Vein endothelial cell (primary cell): Measurements from ENCODE around the gene RUFY4.

DNA sequence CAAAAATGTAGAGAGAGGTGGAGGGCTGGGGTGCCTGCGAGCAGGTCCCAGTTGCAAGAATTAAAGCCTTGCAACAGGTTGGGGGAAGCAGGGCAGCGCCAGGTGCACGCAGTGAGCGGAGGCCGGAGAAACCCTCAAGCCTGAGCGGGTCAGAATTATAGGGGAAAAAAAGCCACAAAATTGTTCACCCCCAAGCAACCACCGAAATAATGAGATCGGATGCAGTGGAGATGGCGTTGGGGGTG, 499 bp downstream of the IGFBP5 start:
- CAGE, long polyA plus RNA, result no peak

DNA sequence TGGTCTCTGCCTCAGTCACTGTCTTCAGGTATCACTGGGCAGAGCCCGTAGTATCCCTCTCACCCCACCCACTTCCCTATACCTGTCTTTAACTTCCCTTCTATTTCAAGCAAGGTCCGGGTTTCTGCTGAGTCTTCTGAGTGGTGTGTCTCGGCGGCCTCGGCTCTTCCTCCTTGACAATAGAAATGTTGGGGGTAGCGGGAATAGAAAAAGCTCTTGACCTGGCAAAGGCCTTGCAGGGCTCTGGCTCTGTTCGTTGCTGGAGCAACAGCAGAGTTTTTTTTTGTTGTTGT, 16.0 kb upstream of the IGFBP5 start:
- CAGE, long polyA plus RNA, result no peak

- CAGE, long polyA plus RNA, result no peak
Measured at GRCh38 chr2:217248160-217249114, 388.6 kb upstream of the TNP1 start.

DNA sequence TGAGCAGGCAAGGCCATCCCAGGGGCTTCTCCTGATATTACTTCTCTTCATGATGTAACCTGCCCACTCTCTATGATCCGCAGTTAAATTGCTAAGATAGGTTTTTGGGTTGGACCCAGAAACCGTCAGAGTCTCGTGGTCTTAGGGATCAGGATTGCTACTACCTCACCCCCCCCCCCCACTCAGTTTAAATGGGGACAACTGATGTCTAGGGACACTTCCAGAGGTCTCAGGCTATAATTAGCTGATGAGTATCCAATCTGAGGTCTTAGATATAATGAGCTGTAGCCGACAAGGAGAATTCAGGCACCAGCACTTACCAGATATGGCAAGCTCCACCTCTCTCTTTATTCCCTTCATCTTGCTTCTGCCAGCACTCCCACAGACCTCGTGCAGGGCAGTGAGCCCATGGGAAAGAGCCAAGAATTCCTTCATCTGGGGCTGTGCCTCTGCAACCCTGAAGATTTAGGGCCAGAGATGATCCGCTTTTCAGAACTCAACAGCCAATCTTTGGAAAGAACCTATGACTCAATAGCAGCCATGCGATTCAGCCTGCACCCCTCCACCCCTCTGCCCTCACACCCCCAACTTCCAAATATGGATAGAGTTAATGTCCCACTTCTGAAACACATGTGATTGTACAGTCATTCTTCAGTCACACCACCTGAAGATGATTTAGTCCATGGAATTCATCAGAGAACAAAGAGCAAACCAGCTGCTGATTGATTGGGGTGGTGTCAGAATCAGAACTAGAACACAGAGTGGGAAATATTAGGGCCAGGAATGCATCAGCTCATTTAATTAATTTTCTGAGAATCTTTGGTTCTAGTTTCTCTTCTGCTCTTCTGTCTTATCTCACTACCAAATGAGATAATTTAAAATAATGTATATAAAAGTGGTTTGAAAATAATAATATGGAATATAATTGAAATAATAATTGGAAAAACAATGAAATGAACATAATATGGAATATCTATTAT, 533.7 kb upstream of the TNP1 start:
- CAGE, long polyA plus RNA, result no peak

GRCh38 chr2:217604344-217604889, 398.4 kb downstream of the TNS1 start:
- CAGE, long polyA plus RNA, result no peak

DNA sequence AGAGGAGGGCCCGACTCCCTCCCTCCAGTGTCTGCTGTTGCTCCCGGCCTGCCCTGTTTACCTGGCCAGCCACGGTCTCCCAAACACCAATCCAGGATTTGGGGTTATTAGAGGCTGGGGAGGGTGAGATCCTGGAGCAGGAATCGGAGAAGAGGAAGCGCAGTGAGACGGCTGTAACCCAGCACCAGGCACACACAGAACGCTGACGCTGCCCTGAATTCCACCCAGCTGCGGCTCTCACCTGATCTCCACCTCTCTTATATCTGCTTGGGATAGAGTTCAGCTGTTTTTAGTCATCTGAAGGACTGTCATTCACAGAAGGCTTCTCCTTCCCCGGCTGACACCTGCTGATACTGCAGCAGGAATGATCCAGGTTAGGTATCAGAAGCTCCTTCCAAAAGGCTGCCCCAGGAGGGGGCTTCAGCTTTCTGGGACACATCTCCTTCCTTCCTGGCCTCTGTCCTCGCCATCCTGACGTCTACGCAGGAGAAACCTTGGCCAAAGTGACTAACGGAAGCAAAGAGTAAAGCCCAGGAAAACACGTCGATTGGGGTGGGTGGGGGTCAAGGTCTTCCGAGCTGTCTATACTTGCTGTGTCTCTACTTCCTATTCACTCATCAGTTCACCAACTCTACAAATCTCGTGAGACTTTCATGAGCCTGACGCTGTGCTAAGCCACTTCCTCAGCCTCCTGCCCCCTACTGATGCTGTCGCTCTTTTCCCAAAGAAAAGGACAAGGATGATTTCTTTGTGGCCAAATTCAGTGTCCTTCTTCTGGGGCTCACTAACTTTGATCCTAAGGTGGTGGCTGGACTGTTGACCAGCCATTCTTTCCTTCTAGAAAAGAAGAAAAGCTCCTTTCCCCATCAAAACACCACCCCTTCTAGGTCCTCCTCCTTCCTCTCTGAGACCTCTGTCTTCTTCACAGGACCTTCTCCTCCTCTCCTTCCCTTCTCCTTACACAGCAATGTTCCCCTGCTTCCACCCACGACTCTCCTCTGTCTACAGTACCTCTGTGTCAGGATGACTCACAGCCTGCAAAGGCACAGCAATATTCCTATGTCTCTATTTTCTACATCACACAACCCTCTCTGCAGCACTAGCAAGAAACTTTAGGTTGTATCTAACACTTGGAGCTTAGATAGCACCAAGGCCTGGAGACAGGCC, 212.6 kb downstream of the TNS1 start:
- CAGE, long polyA plus RNA, result no peak

DNA sequence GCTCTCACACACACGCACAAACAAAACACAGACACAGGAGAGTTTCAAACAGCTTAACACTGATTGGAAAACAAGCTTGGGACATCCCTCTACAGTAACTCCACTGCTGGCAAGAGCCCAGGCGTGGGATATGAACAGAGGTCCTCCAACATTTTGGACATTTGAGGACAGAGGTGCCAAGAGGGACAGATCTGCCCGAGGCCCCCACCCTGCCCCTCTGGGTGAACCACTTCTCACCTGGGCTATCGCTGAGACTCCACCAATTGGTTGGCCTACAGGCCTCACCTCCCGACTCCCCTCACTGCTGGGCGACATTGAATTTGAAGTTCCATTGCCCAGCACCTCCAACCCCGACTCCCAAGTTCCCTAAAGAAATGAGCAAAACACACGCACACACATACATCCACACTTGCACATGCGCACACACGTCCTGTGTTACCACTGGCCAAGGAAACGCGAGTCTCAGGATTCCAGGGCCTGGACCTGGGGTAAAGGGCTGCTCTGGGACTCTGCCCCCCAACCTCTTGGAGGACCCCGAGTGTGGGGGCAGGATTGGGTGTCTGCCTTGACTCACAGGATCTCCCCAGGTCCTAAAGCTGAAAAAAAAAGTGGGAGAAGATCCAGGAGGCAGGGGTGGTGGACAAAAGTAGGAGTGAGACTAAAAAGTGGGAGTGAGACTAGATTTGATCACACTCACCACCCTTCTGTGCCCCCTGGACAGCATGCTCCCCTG, 202.5 kb downstream of the TNS1 start:
- CAGE, long polyA plus RNA, result no peak

DNA sequence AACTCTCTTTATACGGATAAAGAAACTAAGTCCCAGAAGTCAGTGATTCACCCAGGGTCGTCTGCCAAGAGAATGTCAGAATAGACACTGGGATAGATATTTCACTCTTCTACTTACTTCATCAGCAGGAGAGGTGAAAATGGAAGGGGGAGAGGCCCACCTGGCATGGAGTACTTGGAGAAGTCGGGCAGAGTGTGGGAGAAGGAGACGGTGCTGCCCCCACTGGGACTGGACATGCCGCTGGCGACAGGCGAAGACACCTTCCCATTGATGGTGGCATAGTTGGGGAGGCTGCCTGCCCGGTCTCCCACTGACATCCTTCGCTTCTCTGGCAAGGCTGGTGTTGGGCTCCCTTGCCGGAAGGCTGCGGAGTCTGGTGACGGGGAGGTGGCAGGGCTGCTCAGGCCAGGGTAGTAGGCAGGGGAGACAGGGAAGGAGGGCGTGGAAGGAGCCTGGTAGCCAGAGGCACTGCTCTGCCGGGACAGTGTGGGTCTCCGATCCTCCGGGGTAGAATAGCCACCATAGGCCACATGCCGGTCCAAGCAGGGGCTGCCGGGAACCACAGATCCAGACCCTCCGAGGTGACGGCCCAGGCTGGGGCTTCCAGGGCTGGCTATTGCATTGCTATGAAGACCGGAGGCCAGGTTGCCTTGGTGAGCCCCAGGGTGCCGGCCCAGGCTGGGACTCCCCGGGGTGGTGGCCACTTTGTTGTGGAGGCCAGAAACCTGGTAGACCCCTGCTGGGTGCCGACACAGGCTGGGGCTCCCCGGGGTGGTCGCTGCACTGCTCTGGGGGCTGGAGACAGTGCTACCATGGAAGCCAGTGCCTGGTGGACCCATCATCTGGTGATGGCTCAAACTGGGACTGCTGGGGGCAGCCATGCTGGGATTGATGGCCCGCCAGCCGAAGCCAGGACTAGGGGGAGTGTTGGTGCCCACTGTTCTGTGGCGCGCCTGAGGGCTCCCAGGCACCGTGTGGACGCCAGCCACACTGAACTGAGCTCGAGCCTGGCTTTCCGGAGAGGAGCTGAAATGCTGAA, 184.9 kb downstream of the TNS1 start:
- CAGE, long polyA plus RNA, result no peak

DNA sequence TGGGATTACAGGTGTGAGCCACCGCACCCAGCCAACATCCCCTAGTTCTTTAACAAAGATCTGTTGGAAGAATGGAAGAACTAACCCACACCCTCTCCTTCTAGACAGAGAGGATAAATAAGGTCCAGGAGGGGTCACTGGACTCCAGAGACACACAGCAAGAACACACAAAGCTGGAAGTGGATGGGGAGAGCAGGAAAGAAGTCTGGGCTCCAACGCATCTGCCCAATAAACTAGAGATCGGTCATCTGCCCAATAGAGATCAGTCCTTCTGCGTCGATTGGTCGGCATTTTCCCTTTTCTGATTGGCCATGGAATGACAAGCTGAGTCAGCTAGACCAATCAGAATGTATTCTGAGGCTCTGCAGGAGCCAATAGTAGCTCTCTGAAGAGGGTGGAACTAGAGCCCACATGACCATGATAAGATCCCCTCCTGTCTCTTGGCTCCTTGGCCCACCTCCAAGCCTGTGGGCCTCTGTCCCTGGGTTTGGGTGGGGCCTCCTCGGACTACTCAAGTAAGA, 115.2 kb downstream of the TNS1 start:
- CAGE, long polyA plus RNA, result no peak

GRCh38 chr2:217890019-217890951, 112.5 kb downstream of the TNS1 start:
- CAGE, long polyA plus RNA, result no peak

GRCh38 chr2:217913202-217914018, 89.4 kb downstream of the TNS1 start:
- CAGE, long polyA plus RNA, result no peak

DNA sequence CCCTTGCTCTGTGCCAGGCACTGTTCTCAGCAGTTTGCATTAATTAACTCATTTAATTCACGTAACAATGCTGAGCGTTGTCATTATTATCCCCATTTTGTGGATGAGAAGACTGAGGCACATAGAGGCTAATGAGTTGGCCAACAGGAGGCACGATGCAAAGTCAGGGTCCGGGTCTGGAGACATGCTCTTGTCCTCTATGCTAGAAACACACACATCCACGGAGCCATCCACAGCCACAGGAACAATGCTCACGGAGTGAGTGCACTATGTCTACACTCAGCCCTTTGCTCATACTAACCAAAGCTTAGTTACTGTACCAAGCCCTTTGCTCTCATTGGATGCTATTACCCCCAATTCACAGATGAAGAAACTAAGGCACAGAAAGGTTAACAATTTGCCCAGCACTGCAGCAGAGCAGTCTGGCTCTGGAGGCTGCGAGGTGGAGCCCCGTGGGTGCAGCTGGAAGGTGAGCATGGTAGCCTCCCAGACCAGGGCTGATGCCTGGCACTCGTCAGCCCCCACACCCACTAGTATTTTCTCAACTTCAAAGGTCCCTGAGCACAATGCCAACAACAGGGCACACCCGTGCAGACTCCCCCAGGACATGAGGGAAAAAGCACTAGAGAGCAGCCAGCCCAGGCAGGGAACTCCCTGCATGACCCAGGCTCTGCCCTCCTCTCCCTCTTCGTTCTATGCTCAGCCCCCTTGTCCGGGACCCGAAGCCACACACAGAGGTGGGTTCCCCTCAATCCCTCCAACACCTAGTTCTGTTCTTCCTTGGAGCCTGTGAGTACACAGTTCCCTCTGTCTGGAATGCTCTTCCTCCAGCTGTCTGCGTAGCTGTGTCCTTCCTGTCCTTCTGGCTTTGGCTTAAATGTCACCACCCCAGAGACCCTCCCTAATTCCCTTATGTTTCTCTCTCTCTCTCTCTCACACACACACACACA, 79.1 kb downstream of the TNS1 start:
- CAGE, long polyA plus RNA, result no peak

DNA sequence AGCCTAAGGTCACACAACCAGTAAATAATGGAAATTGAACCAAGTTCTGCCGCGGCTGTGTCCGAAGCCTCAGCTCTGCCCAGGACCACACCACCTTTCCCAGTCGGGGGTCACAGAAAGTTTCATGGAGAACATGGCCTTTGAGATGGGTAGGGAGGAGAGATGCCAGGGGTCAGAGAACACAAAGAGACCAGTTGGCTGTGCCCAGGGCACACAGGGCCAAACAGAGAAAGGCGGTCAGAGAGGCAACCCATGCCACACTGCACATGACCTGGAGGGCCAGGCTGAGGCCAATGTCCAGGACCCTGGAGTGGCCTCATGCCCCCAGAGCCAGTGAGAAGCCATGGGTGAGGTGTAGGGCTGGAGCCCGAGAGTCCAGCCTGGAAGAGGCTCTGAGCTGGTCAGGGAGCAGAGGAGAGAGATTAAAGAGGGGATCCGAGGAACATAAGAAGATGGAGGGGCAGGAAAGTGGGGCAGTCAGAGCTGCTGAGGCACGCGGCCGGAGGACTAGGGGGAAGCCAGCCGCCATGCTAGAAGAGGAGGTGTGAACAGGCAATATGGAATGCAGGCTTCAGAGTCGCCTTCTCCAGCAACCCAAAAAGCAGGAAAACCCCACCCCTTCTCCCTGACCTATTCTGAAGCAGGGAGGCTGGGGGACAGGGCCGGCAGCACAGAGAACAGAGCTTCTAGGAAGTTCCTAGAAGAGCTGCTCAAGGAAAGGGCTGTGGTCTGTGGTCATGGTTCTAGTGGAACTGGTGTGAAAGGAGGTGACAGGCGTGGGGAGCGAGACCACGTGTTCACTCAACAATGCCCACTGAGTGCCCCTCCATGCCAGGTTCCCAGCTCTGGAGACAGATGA, 72.3 kb downstream of the TNS1 start:
- CAGE, long polyA plus RNA, result no peak

DNA sequence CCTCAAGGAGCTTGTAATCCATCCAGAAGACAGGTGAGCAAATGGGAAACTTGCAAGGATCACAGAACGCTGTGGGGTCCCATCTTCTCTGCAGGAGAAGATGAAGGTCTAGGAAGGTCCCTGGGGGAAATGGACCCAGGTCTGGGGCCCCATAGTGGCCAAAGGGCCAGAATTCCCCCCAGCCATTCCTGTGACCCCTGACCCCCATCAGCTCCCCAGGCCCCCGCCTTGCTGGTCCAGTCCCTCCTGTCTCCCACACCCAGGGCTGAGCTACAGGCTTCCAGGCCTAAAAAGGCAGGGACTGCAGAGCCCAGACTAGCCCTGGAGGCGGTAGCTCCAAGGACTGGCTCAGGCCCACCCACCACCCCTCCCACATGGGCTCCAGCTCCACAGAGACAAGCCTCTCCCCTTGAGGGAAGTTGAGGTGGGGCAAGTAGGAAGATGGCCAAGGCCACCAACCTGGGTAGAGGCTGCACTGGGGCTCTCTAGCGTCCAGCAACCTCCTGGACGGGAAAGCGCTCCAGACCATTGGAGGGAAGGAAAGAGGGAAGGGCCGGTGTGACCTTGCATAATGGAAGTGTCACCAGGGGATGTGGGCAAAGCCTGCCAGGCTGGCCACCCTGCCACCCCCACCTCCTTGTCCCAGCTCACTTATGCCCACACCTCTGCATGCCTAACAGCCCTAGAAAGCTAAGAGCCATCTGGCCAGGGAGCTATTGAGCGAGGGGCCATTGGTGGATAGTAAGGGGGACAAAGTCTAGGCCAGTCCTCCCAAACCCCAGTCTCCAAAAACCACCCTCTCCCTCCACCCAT, 63.1 kb downstream of the TNS1 start:
- CAGE, long polyA plus RNA, result no peak

DNA sequence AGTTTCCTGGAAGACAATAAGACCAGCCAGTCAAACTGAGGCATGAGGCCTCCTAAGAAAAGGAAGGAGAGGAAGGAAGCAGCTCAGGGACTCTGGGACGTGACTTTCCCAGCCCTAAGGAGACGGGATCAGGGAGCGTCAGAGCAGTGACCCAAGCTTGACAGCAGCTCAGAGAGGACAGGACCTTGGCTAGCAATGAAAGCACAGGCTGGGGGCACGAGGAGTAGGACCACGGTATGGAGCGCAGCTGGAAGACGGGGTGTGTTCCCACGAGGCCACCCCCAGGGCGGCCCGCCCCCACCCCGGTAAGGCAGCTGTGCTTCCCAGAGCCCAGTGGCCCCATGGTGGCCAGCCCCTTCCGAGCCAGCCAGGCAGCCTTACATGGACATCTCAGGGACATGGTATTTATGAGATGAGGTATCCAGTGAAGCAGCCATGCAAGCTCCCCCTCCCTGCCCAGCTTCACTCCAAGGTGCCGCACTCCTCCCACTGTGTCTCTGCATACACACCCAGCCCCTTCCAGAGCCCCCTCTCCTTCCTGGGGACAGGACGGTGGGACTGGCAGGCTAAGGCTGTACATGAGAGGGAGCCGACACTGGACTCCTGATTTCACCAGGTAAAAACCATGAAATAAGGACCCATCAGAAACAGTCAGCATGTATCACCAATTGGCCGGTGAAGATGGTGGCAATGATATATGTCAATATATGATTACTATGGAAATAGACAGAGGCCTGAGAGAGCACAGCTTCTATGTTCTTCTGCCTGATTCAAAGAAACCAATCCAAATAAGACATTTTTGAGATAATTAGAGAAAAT, 45.7 kb downstream of the TNS1 start:
- CAGE, long polyA plus RNA, result no peak

GRCh38 chr2:218063393-218063965, 5.6 kb upstream of the RUFY4 start:
- CAGE, long polyA plus RNA, result no peak

- CAGE, long polyA plus RNA, result no peak
Measured at GRCh38 chr2:218068700-218069566, at the start of gene RUFY4. TSS of gene RUFY4 (plus strand) at chr2:218069253.

DNA sequence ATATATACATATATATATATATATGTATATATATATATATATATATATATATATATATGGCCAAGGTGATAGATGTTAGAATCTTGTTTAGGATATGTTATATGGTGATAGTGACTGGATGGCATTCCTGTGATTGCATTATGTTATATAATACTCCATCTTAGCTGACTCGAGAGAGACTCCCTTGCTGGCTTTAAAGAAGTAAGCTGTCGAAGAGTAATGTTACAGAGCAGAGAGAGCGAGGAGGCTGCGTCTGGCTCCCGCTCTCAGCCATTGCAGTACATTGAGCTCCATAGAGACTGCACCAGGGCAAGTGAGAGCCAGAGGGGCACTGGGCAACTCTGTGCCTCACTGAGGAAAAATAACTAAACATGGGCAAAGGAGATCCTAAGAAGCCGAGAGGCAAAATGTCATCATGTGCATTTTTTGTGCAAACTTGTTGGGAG, 16.9 kb upstream of the ARPC2 start:
- CAGE, long polyA plus RNA, result no peak

DNA sequence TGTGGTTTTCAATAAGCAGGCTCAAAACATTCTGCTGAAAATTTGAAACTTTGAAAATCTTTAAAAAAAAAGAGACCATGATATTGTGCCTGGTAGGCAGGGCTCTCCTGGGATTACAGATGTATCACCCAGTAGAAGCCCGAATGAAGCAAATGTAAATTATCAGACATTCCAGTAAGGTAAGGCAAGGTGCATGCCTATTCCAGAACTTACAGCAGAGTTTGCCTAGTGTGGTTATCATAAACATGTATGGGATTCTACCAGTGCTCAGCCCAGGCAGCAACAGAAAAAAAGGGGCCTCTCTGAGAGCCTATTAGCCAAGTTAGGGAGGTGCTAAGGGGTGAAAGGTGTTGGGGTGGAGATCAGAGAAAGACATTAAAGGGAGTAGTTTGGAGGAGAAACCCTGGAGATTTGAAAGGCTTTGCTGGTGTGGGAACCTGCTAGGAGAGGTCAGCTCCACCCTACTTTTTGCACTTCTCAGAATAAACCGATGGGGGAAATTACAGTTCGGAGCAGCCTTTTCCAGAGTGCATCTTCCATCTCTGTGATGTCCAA, 2.9 kb downstream of the ARPC2 start:
- CAGE, long polyA plus RNA, result no peak

DNA sequence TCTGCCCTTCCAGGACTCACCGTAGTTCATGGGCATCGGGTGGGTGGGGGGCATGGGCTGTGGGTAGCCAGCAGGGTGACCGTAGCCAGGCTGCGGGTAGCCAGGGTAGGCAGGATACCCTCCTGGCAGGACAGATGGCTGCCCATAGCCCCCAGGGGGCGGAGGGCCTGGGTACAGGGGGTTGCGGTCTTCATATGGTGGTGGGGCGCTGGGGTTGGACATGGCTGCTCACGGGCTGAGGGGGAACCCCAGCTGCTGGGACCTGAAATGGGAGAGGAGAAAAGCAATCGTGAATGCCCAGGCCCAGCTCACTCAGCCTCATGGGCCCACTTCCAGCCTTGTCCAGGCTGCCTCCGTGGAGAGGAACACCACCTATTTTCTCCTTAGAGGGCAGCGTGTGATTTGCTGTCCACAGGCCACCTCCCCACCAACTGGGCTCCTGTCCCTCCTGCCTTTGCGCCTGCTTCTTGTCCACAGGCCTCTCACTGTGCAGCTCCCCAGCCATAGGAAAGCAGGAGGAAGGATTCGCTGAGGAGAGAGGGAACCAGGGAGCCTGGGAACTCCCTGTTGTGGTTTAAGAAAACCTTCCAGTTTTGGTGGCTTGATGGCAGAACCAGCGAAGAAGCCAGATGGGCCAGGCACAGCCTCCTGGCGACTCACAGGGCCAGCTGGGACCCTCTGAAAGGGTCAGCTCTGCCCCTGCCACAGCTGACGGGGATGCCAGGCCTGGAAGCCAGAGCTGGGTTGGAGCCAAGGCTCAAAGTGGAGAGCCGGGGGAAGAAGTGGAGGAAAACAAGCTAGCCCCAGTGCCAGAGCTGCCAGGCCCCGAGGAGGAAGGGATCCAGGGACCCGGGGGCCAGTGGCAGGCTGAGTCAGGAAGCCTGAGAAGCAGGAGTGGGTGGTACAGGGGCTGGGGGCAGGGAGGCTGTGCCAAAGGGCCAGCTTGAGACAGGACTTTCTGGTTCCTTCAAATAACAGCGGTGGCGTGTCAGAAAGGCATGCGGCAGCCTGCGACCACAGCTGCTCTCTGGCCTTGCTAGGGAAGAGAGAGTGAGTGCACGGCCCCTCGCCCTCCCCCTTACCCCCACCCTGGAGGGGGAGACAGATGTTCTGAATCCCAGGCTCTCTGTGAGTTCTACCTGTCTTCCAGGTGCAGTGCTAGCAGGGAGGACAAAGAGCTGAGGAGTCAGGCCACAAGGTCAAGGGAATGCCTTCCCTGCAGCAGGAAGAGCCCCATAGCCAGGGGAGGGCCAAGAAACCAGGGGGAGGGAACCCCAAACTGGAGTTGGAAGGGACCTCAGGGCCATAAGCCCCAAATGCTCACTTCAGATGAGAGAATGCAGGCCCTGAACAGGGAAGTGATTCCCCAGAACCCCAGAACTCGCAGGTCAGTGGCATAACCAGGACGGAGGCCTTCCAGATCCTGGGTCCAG, 9.9 kb downstream of the TMBIM1 start:
- CAGE, long polyA plus RNA, result no peak